Lower leg skin (tissue), 2 donors: ENCODE measurements around a stretch of chr13.

DNA sequence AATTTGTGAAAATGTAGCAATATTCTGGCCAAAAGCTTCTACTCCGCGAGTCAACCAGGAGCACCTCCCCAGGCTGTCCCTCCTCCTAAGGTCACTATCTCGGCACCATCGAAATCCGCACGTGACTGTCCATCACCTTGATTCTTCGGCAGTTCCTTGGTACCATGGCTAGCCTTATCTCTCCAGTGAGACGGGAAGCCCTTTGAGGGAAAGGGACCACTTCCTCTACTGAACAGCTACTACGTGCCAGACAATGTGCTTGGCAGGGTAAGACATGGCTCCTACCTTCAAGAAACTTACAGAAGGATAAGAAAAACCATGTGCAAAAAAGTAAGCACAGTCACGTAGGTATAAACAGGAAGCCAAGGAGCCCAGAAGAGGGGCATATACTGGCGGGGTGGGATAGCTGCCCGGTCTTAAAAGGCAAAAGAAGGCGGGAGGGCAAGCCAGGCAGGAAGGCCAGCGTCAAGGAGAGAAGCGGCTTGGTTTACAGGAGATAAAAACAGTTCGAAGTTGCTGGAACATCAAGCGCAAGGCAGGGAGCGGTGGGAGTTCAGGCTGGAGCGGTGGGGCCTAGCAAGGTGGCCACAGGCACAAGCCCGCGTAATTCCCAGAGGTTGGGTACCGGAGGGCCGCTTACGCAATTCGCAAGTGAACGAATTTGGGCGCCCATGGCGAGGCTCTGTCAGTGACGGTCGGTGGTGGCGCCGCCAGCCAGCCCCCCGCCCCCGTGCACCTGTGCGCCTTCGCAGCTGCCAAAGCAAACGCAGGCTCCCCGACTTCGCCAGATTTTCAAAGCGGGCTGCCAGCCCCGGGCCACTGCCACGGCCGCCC is 1.2 kb downstream of the N4BP2L1 start:
- PRO-cap, result unidirectional peak, plus-strand start at position 449 of the sequence; unidirectional peak, plus-strand start at position 505 of the sequence; unidirectional peak, plus-strand start at position 650 of the sequence; unidirectional peak, plus-strand start at position 688 of the sequence
- RAMPAGE, long total RNA, 2 experiments, result no peak in any of the 2 experiments

DNA sequence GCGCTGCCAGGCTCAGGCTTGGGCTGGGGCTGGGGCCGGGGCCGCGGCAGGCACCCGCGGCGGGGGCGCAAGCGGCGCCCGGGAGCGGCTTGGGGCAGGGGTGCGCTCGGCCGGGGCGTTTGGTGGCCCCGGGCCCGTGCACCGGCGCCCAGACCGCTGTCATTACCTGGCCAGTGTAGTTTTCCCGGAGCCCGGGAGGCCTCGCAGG is 288 bp downstream of the N4BP2L1 start:
- PRO-cap, result no peak
- RAMPAGE, long total RNA, 2 experiments, result no peak in any of the 2 experiments

DNA sequence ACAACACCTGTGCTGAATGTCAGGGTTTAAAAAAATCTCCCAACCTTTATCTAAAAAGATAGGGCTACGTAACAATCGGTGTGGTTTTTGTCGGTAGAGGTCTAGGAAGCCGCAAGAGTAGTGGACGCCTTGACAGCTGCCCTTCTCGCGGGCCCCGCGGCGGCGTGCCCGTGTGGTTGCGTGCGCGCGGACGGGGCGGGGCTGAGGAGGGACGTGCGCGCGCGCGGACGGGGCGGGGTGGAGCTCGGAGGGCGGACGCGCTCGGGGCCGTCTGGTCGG is 232 bp upstream of the PDS5B start:
- PRO-cap, result bidirectional peak, plus-strand start outside the sequence, minus-strand start at position 156 of the sequence
- RAMPAGE, long total RNA, 2 experiments, result no peak in any of the 2 experiments

- PRO-cap, result no peak
- RAMPAGE, long total RNA, 2 experiments, result start-site peak on the plus strand in 1 of 2 experiments, at chr13:32745991-32746098 at its widest, 15 reads per replicate
These were observed 159.5 kb downstream of the PDS5B start for GRCh38 chr13:32745775-32746217.

- PRO-cap, result no peak
- RAMPAGE, long total RNA, 2 experiments, result no peak in any of the 2 experiments
These were observed 74.5 kb downstream of the KL start for GRCh38 chr13:33090643-33091167.

DNA sequence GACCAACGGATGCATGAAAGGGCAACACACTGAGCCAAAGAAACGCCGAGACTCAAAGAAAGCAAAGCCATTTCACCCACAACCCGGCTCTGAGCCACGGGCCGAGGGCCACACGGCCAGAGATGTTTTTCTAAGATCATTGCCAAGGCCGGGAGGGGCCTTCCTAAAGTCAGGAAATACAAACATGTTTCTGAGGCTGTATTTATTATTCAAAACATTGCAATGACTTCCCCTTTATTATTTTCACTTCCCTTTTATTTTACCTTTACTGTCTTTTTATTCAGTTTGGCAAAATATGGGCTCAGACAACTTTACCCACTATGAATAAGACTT is 94.7 kb downstream of the KL start:
- PRO-cap, result no peak
- RAMPAGE, long total RNA, 2 experiments, result no peak in any of the 2 experiments

DNA sequence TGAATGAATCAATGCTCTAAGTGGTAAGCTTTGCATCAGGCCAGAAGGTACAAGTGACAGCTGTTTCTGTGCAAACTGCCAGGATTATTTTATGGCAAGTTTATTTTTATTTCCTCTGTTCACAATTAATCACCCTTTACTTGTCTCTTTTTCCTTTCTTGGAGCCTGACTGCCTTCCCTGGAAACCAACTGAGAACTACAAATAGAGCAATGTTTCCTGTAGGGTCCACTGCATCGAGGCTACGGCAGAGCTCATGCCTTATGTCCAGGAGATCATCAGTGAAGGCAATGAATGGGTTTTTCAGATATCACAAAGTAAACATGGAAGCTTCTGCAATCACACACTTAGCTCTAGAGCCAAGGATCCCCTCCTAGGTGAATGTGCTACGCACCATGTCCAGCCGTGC is 110.8 kb downstream of the KL start:
- PRO-cap, result no peak
- RAMPAGE, long total RNA, 2 experiments, result no peak in any of the 2 experiments

DNA sequence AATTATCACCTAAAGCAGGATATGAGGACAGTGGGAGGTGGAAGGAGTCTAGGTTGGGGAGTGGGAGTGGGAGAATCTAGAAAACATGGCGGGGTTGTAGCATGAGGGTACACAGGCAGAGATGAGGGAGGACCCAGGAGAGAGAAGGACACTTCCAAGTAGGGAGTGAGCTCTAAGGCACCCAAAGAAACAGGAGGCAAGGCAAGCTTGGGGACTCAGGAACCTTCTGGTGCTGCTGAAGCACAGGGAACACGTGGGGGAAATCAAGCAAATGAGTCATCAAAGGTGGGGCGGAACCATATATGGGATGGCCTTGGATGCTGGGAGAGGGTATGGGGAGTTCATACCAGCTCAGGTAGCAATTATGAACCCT is 77.4 kb downstream of the STARD13 start:
- PRO-cap, result no peak
- RAMPAGE, long total RNA, 2 experiments, result no peak in any of the 2 experiments

DNA sequence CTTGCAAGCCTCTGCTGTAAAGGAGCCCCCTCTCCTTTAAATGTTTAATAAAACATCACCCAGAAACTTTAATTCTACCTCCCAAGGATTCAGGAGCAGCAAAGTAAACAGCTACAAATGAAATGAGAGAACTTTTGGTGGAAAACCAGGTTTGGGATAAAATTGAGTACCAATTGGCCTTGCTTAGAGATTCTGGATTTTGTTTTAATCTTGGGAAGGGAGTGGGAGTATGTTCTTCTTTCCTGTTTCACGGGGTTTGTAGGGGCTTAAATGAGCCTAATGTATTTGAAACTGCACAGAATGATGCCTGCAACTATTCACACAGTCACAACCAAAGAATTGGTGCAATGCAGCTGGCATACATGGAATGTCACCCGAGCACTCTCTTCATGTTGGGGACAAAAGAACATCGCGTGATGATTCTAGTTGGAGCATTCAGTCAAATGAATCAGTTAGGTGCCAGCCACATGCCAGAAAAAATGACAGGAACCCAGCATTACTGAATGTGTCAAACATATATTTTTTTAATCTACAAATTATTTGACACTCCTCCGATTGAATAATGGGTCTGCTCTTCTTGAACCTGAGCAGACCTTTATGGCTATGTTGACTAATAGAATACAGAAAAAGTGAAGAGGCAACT is 22.1 kb downstream of the STARD13 start:
- PRO-cap, result no peak
- RAMPAGE, long total RNA, 2 experiments, result no peak in any of the 2 experiments

DNA sequence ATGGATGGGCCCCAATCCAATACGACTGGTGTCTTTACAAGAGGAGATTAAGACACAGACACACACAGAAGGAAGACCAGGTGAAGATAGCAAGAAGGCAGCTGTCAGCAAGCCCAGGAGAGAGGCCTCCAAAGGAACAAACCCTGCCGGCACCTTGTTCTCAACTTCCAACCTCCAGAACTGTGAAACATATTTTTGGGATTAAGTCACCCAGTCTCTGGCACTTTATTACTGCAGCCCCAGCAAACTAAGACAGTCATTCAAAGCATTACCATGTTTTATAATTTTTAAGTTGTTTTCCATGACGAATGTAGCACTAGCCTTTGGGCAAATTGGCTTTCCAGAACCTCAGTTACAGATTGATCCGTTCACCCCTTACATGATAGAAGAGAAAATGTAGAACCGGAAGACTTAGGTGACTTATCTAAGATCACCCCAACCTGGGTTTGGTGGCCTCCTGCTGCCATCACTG is 11.2 kb downstream of the STARD13 start:
- PRO-cap, result no peak
- RAMPAGE, long total RNA, 2 experiments, result no peak in any of the 2 experiments

DNA sequence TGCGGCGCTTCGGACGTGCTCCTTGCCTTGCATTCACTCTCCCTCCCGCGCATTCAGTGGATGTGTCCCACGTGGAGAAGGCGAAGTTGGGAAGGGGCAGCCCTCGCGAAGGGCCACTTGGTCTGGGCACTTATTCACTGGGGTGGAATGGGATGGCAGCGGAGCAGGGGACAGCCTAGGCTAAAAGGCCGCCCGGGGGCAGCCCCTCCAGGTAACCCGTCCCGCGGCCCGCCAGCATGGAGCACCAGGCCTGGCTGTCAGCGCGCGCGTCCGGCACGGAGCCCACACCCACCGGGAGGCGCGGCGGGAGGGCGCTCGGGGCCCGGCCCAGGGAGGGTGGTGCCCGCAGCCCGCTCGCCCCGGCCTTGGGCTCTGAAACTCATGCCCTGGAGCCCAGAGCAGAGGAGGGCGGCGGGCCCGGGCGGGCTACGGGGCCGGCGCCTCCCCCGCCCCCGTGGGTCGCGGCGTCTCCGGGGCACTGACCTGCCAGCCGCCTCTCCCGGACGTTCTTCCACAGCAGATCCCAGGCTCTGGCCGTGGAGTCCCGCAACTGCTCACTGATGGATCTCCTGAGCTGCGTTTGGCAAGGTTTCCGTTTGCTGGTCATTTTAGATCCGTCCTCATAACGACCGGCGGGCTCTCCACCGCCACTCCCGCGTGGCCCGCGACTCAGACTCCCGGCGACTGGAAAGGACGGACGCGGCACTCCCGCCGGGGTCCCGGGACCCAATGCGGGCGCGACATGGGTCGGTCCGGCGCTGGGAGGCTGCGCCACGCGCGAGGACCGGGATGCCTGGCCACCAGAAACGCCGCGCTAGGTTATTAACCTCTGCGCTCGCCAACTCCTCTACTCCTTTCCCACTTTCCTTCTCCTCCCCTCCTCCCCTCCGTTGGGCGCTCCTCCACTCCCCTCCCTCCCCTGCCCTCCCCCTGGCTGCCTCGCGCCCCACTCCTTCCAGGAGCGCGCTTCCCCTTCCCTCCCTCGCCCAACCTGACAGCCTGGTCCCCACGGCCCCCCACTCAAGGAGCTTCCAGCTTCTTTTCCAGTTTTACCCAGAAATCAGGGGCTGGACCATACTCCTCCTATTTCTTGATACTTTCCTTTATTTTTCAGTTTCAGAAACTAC is 64.6 kb upstream of the STARD13 start:
- PRO-cap, result bidirectional peak, plus-strand start at position 396 of the sequence, minus-strand start at position 367 of the sequence; bidirectional peak, plus-strand start at position 958 of the sequence, minus-strand start at position 857 of the sequence
- RAMPAGE, long total RNA, 2 experiments, result start-site peak on the minus strand in 1 of 2 experiments, centred at position 838 of the sequence, 36 reads per replicate

DNA sequence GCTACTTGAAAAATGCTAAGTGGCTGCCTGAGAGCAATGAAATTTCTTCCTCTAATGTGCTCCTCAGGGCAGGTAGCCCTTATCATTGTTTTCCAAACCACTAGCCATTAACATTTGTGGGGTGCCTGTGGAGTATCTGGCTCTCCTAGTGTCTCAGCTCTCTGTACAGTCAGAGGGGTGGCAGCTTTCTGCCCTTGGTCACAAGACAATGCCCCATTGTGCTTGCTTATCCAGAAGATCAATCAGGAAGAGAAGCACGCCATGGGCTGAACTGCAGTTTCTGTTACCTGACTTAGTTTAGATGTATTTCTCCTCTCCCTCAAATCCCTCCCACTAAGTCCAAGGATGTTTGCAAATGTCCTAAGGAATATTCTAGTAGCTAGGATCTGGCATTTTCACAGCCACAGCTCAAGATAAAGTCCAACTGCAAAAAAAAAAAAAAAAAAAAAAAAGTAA is 119.8 kb downstream of the RFC3 start:
- PRO-cap, result no peak
- RAMPAGE, long total RNA, 2 experiments, result no peak in any of the 2 experiments

- PRO-cap, result no peak
- RAMPAGE, long total RNA, 2 experiments, result no peak in any of the 2 experiments
These were observed 179.8 kb upstream of the NBEA start for GRCh38 chr13:34762312-34762629.

GRCh38 chr13:35124113-35124394 is 182.0 kb downstream of the NBEA start:
- PRO-cap, result unidirectional peak, minus-strand start at chr13:35124266
- RAMPAGE, long total RNA, 2 experiments, result no peak in any of the 2 experiments

DNA sequence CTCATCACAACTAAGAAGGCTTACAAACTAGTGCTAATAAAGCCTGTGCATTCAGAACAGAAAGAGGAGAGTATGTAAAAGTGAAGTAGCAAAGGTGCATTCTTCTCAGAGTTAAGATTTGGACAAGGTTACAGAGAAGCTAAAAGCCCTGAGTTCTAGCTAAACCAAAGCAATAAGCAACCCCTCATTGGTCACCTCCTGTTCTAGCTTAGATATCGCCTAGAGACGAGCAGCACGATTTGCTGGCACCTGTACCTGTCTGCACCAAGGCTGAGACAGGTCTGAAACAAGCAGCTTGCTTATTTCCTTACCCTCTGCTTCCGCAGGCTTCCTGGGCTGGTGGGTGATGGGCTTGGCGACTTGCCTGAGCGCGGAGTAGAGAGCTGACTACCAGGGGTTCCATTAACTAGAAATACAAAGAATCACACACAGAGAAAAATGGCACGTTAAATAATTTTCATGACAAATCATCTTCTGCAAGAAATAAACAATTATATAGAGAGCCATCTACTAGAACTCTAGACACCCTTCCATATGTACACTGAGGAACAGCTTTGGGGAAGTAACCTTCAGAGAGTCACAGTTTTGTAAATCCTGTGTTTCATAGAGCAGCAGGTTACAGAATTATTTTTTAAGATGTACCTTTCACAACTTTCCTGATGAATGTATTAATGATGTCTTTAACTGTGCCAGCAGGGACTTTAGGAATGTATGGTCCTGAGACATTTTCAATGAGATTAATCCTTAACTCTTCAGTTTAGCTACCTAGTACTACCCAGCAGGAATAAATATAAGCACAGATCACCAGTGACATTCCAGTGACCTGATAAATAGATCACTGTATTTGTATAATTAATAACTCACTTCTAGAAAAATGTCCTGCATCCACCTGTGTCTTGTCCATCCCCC is 276.7 kb downstream of the DCLK1 start:
- PRO-cap, result no peak
- RAMPAGE, long total RNA, 2 experiments, result no peak in any of the 2 experiments

DNA sequence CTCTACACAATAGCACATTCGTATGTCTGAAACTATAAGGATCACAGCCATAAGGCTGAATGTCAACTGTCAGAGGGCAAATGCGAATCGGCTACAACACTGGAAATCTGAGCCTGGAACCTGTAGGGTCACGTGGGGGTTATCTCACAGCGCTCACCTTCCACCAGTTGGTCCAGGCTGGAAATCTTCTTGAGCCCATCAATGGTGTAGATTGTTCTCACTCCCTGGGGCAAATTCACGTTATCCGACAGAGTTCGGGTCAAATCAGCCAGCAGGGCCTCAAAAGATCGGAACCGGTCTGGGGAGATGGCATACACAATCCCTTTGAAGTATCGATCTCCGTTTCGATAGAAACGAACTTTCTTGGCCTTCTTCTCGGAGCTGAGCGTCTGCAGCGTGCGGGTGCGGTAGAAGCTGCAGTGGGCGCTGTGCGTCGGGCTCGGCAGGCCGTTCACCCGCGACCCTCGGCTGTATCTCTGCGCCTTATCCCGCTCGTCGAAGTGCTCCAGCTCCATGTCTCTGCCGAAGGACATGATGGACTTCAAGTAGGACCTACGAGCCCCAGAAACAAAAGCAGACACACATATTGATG is 5.5 kb downstream of the DCLK1 start:
- PRO-cap, result no peak
- RAMPAGE, long total RNA, 2 experiments, result no peak in any of the 2 experiments

GRCh38 chr13:36154510-36155196 is 23.5 kb upstream of the DCLK1 start:
- PRO-cap, result no peak
- RAMPAGE, long total RNA, 2 experiments, result no peak in any of the 2 experiments

DNA sequence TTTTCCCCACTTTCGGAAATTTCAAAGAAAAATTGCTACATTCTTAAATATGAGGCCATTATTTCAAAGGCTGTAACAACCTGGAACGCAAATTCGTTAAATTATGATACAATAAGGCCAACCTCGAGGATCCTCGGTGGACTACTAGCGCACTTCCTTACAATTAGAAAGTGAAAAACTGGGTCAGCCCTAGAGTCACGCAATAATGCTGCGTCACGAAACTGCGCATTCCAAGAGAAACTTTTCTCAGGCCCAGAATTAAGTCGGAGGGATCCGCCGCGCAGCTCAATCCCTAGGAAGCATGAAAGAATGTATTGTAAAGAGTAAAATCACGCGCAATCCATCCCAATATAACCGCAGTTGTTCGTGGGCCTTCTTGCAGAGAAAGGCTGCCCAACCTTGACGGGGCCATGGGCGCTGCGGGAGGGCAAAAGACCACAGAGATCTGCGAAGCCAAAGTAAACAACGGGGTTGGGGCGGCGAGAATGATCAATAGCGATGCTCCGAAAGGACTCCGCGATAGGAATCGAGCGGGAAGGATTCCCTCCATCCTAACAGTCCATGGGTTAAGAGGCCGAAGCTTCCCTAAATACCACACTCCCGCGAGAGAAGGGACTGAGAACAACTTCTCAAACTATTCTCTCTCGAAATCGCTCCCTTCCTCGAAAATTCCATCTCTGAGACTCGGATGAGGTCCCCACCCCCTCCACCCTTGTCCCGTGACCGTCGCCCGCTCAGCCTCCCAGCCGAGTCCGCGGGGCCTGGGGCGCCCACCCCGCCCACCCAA is 598 bp downstream of the SPART start:
- PRO-cap, result bidirectional peak, plus-strand start at position 255 of the sequence, minus-strand start at position 146 of the sequence; bidirectional peak, plus-strand start at position 722 of the sequence, minus-strand start at position 686 of the sequence
- RAMPAGE, long total RNA, 2 experiments, result no peak in any of the 2 experiments

- PRO-cap, result no peak
- RAMPAGE, long total RNA, 2 experiments, result no peak in any of the 2 experiments
These were observed 38.5 kb upstream of the CSNK1A1L start for GRCh38 chr13:37144003-37144233.

DNA sequence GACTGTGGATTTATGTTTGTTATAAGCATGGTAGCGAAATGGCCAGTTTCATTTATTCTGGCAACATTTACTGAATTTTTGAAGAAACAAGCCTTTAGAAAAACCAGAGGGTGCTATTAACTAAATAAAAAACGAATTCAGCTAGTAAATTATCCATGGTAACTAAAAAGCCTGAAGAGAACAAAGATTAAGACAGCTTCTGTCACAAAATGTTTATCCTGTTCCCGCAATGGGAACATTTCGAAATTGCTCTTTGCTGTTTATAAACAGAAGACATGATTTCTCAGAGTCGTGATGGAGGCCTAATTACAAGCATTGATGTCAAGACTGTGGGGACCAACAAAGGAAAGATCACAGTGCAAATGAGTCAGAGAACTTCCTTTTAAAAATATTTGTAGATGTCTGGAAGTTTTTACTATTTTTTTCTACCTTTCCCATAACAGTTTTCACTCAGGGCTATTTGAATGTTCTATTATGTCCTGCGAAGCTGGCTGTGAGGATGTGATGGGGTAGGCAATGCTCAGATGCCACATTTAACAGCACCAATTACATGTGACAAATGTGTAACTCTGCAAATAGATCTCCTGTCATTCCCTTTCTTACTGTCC is 83.1 kb upstream of the POSTN start:
- PRO-cap, result no peak
- RAMPAGE, long total RNA, 2 experiments, result no peak in any of the 2 experiments